Measurements from ENCODE around the genes DGCR8 and TRMT2A.

GRCh38 chr22:19849524-19850701 is 4.8 kb downstream of the GNB1L start:
- PRO-cap, result no peak
- CAGE, long polyA plus RNA, result no peak

DNA sequence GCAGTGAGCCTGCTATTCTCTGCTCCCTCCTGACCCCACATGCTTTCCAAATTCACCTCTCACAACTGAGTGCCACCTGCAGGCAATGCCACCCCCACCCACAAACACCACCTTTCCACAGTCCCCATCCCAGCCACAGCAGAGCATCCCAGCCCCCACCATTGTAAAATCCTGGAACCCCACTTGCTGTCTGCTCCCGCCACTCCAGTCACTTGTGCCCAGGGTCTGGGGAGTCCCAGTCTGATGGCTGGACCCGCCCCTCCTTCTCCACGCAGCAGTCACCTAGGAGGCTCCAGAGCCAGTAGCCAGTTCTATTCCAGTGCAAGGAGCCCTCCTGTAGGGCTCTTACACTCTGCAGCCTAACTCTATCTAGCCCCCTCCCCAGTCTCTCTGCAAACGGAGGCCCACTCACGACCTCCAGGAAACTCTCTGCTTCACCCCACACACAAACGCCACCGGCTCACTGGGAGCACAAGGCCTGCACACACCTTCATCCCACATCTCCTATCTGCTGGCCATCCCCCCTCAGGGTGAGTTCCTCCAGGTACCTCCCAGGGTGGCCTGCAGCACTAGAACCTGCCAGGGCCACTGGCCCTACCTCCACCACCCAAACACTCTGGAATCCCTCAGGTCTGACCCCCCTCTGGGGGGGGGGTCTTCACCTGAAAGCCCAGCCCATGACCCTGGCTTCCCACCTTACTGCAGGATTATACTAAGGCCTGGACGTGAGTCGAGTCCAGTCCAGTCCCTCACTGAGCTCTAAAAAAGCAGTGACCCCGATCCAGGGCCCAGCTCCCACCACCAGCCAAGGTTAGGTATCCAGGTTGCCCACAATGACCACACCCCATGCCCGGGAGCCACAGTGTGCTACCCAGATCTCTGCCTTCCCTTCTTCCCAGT is 1.4 kb downstream of the GNB1L start:
- PRO-cap, result no peak
- CAGE, long polyA plus RNA, result no peak

DNA sequence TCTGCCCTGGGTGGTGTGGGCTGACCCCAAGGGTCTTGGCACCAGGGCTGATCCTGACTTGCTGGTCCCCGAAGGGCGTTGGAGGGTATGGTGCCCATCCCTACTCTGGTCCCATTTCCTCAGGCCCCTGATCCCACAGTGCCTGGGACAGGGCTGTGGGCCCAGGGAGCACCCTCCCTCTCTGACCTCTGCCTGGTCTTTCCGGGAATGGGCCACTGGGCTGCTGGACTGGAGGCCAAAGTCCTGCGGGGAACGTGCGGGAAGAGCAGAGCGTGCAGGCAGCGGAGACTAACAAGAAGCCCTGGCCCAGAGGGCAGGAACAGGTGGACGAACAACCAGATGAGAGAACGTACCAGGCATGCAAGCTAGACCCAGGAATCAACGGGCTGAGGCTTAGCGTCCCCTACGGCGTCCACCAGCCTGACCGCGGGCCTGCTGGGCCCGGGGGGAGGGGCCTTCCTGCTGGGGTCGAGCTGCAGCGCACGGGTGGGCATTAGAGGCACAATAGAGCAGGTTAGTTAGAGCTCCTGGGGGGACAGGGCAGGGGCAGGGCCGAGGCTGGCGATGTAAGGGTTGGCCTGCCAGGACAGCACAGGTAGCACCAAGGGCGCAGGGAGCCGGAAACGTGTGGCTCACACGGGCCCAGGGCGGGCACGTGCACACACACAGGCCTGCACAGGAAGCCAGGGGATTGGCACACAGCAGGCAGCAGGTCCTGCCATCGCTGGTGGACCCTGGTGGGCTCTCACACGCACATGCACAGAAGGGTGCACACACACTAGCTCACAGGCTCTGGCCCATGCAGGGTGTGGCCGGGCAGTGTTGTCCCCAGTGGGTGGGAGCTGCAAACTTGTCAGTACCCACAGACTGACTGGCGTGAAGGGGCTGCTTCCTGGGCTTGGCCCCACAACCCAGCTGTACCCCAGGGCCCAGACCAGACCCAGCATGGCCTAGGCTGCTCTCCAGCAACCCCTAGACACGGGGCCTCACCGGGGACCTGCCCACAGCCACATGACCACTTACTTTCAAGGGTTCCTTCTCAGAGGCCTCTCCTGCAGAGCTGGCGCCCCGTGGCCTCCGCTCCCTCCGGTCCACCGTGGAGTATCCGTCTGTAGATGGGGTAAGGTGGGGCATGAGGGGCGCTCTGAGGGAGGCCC is 29.6 kb upstream of the TXNRD2 start:
- PRO-cap, result no peak
- CAGE, long polyA plus RNA, result no peak

GRCh38 chr22:19986281-19986855 is 30.3 kb downstream of the ARVCF start:
- PRO-cap, result no peak
- CAGE, long polyA plus RNA, result no peak

- PRO-cap, result no peak
- CAGE, long polyA plus RNA, result no peak
These were observed 5.8 kb downstream of the ARVCF start for GRCh38 chr22:20010523-20011434.

- PRO-cap, result bidirectional peak, plus-strand start at chr22:20080261, minus-strand start at chr22:20080089; unidirectional peak, plus-strand start at chr22:20080518; unidirectional peak, plus-strand start at chr22:20080605
- CAGE, long polyA plus RNA, result no peak
These were observed at the start of gene DGCR8 for GRCh38 chr22:20079604-20080912. Gene DGCR8 (plus strand): TSS chr22:20080241.

DNA sequence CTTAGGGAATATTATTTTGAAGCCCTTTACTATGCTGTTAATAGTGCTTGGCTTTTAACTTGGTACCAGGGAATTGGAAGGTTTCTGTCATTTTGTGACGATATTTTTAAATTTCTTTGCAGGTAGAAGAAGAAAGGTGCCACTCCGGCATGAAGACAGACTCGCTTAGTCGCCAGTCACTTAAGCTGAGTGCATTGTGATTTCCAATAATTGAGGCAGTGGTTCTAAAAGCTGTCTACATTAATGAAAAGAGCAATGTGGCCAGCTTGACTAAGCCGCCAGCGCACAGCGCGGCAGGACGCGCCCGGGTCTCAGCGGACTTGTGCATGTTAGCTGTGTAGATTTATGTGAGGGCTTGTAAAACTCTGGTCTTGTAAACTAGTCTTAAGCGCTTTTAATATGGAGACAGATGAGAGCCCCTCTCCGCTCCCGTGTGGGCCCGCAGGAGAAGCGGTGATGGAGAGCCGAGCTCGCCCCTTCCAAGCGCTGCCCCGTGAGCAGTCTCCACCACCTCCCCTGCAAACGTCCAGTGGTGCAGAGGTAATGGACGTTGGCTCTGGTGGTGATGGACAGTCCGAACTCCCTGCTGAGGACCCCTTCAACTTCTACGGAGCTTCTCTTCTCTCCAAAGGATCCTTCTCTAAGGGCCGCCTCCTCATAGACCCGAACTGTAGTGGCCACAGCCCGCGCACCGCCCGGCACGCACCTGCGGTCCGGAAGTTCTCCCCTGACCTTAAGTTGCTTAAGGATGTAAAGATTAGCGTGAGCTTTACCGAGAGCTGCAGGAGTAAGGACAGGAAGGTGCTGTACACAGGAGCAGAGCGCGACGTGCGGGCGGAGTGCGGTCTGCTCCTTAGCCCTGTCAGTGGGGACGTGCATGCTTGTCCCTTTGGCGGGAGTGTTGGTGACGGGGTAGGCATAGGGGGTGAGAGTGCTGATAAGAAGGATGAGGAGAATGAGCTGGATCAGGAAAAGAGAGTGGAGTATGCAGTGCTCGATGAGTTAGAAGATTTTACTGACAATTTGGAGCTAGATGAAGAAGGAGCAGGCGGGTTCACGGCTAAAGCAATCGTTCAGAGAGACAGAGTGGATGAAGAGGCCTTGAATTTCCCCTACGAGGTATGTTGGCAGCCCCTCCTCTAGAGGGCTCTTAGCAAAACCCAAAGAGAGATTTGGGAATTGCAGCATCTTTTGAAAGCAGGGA is 5.9 kb downstream of the DGCR8 start:
- PRO-cap, result no peak
- CAGE, long polyA plus RNA, result no peak

GRCh38 chr22:20116690-20117861 is at the start of gene TRMT2A:
Gene TRMT2A (minus strand): TSS chr22:20117226.
- PRO-cap, result bidirectional peak, plus-strand start at chr22:20117012, minus-strand start at chr22:20116988; bidirectional peak, plus-strand start at chr22:20117554, minus-strand start at chr22:20117226
- CAGE, long polyA plus RNA, result start-site peak on the minus strand at chr22:20116979-20117004, 130 and 183 reads in 2 replicates; start-site peak on the minus strand at chr22:20117097-20117232, 172 and 213 reads in 2 replicates; start-site peak on the plus strand at chr22:20117504-20117561, 68 and 36 reads in 2 replicates

GRCh38 chr22:20132273-20132782 is 724 bp downstream of the ZDHHC8 start:
- PRO-cap, result no peak
- CAGE, long polyA plus RNA, result no peak

DNA sequence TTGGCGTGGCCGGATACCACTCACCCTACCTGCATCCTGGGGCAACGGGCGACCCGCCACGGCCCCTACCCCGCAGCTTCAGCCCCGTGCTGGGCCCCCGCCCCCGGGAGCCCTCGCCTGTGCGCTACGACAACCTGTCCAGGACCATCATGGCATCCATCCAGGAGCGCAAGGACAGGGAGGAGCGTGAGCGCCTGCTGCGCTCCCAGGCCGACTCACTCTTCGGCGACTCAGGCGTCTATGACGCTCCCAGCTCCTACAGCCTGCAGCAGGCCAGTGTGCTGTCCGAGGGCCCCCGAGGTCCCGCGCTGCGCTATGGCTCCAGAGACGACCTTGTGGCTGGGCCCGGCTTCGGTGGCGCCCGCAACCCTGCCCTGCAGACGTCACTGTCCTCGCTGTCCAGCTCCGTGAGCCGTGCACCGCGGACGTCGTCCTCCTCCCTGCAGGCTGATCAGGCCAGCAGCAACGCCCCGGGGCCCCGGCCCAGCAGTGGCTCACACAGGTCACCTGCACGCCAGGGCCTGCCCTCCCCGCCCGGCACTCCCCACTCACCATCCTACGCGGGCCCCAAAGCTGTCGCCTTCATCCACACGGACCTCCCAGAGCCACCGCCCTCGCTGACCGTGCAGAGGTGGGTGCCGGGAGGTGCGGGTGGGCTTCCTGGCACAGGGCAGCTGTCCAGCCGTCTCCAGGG is 7.6 kb downstream of the CCDC188 start:
- PRO-cap, result no peak
- CAGE, long polyA plus RNA, result no peak

- PRO-cap, result no peak
- CAGE, long polyA plus RNA, result no peak
These were observed 56.1 kb downstream of the RTN4R start for GRCh38 chr22:20211884-20212634.

- PRO-cap, result no peak
- CAGE, long polyA plus RNA, result no peak
These were observed 24.5 kb downstream of the RTN4R start for GRCh38 chr22:20243538-20244103.

DNA sequence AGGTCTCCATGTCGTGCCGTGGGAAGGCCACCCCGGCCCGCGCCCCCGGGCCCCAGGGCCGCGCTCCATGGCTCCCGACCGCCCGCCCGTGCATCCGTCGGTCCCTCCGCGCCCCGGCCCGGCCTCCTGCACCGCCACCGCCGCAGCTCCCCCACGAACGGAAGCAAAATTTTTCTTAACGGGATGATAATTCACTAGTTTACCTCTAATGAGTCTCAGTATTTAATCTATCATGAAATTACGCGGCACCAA is 102.8 kb upstream of the SERPIND1 start:
- PRO-cap, result unidirectional peak, minus-strand start at position 105 of the sequence
- CAGE, long polyA plus RNA, result no peak

DNA sequence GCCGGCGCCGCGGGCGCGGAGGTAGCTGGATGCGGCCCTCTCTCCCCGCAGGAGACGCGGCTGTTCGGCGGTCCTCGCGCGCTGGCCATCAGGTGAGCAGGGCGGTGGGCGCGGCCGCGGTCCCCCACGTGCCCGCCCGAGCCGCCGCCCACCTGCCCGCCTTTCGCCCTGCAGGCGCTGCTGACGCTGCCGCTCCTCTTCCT is 69.9 kb upstream of the SERPIND1 start:
- PRO-cap, result no peak
- CAGE, long polyA plus RNA, result no peak

DNA sequence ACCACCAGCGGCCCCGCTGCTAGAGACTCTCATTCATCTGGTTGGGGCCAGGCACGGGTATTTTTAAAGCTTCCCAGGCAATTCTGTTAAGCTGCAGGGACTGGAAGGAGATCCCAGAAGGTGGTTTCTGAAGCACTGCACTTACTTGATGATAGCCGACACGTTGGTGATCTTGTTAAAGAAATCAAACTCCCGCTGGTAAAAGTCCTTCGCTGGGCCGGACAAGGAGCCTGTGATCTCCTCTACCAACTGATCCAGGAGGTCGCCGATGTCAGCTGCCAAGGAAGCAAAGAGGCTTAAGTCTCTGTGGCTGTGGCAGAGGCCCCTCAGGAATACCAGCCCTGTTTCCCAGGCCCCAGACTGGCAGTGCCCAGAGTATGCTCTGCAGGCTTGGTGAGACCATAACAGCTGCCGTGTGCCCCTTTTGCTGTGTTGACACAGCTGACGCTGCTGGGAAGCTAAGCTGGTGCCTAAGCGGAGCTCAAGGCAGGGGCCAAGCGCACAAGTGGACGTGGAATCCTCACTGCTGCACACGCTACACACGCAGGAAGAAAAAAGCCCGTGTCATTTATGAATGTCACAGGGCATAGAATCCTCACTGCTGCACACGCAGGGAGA is 55.3 kb upstream of the SERPIND1 start:
- PRO-cap, result no peak
- CAGE, long polyA plus RNA, result no peak

- PRO-cap, result no peak
- CAGE, long polyA plus RNA, result no peak
These were observed 48.2 kb upstream of the SERPIND1 start for GRCh38 chr22:20725715-20726178.

DNA sequence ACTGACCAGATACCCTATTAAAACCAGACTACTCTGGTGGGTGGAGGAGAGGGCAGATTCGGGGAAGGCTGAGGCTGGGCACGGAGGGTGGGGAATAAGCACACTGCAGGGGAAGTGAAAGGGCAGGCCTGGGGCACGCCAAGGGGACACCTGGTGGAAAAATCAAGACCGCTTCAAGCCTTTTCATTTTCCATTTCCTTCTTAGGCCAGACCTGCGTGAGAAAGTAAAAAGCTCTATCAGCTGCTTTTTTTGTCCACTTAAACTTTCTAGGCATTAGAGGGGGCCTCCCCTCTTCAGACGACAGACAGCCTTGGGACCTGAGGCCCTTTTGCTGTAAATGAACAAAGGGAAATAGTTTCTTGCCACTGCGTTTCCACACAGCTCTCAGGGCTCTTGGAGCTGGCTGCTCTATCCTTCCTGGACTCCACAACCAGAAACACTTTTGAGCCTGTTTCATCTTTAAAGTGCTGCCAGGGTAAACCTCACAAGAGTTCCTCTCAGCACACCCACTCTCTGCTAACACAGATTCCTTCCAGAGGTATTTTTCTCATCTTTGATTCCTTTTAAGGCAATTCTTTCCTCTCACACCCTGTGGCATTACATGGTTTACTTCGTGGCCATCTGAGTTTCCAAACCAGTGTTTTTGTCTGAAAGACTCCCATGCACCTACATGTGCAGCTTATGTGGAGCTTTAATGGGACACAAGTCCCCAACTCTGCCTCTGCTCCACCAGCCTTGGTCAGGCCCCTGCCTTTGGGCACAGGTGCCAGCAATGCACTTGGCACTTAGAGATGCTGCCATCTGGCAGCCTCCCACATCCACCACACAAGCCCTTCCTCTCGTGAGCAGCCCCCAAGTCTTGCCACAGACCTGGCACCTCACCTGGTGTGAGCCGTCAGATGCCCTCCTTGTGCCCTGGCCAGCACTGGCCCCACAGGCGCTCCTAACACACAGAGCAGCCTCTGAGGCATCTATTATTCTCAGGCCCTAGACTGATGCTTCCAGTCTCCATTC is 24.8 kb upstream of the SERPIND1 start:
- PRO-cap, result no peak
- CAGE, long polyA plus RNA, result no peak

- PRO-cap, result no peak
- CAGE, long polyA plus RNA, result no peak
These were observed 10.1 kb upstream of the AIFM3 start for GRCh38 chr22:20956739-20957537.

GRCh38 chr22:20979788-20980423 is 2.2 kb upstream of the LZTR1 start:
- PRO-cap, result no peak
- CAGE, long polyA plus RNA, result no peak

- PRO-cap, result no peak
- CAGE, long polyA plus RNA, result no peak
These were observed 4.5 kb downstream of the THAP7 start for GRCh38 chr22:20997111-20998114.